SEM (cell line): ENCODE measurements around the gene PEAK3.

GRCh38 chr19:1823613-1824626 lies 11.8 kb upstream of the ATP8B3 start:
- PRO-cap, result no peak

- PRO-cap, result no peak
Measured at GRCh38 chr19:1826865-1827610, 15.0 kb upstream of the ATP8B3 start.

DNA sequence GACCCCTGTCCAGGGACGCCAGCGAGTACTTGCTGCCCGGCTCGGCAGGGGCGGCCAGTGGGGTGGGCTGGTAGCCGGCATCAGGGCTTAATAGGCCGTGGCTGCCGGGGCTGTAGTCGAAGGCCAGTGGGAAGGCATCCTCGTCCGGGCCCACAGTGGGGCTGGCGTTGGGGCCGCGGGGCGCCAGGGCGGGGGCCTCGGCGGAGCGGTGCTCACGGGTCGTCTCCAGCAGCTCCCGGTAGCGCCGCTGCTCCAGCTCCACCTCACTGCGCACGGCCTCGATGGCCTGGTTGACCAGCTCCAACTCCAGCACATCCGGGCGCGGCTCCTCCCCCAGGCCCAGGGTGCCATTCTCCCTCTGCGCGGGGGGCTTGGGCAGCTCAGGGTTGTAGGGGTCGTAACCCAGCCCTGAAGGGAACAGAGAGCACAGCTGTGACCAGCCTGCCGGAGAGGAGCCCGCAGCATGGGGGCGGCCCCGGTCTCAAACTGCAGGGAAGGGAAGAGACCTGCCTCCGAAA lies 16.2 kb upstream of the ATP8B3 start:
- PRO-cap, result no peak

DNA sequence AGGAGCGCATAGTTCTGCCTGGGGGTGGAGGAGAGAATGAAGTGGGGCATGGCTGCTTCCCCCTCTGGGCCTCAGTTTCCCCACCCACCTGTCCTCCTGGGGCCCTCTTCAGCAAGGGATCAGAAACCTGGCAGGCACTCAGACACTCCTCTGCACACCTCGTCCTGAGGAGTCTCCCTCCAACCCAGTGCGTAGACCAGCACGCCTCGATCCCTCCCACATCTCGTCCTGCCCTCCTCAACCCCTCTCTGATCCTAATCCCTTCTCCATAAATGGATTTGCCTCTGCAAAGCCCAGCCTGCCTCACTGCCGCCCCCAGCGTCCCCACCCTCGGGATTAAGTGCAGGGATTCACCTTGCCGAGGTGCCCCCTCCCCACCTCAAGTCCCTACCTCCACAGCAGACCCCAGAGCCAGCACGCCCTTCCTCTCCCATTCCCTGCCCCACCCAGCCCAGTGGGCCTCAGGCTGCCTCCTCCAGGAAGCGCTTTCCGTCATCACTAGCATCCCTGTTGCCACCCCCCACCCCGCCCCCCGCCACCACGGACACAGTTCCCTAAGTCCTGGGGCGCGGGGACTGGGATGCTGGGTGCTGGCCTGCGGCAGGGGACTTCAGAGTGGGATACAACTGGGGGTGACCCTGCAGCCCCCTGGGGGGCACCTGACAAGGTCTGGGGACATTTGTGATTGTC lies 4.1 kb downstream of the KLF16 start:
- PRO-cap, result no peak

DNA sequence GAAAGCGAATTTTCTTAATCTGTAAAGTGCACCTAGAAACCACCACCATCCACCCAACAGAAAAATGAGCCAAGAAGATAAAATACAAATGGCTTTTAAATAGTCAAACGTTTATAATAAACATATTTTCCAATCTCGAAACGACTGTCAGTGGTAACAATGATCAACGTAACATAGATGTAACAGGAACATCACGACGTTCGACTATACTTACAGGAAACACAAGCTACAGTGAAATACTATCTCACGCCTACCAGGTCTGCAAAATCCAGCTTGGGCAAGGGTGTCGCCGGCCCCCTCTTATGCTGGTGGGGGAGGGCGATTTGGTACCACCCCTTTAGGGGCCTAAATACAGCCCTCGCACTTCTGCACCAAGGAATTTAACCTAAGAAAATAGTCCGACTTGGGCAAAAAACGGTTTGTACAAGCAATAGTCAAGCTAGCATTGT lies 10.5 kb downstream of the ABHD17A start:
- PRO-cap, result no peak

GRCh38 chr19:1907734-1908513 lies 2.7 kb downstream of the ADAT3 start:
- PRO-cap, result no peak

- PRO-cap, result no peak
Measured at GRCh38 chr19:1978557-1979104, 36.9 kb downstream of the BTBD2 start.

DNA sequence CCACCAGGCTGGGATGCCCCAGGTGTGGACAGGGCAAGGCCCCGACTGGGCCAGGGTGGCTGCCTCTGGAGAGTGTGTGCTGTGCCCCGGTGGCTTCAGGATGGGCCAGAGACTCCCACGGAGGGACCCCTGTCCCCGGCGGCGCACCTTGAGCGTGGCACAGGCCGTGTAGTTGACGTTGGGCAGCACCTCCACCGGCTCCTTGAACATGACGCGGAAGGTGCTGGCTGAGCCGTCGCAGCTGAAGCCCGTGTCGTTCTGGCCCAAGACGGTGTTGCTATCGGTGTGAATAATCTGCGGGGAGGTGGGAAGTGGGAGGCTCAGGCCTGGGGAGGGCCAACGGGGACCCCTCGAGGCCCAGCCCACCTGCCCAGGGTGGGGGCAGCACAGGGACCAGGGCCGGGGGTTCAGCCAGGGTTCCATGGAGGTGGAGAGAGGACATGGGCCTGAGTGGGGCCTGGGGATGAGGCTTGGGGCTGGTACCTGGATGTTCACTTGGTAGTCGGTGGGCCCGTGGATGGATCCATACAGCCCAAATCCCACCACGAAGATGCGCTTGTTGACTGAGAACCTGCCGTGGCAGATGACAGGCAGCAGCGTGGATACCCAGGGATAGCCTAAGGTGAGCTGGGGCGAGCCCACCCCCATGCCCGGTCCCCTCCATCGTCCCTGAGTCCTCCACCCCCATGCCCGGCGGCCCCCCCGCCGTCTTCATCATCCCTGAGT lies 28.7 kb downstream of the BTBD2 start:
- PRO-cap, result no peak

GRCh38 chr19:2039148-2039417 lies 12.0 kb downstream of the MKNK2 start:
- PRO-cap, result no peak

- PRO-cap, result no peak
Measured at GRCh38 chr19:2043284-2043926, 7.6 kb downstream of the MKNK2 start.

- PRO-cap, result no peak
Measured at GRCh38 chr19:2048928-2049372, 2.1 kb downstream of the MKNK2 start.

DNA sequence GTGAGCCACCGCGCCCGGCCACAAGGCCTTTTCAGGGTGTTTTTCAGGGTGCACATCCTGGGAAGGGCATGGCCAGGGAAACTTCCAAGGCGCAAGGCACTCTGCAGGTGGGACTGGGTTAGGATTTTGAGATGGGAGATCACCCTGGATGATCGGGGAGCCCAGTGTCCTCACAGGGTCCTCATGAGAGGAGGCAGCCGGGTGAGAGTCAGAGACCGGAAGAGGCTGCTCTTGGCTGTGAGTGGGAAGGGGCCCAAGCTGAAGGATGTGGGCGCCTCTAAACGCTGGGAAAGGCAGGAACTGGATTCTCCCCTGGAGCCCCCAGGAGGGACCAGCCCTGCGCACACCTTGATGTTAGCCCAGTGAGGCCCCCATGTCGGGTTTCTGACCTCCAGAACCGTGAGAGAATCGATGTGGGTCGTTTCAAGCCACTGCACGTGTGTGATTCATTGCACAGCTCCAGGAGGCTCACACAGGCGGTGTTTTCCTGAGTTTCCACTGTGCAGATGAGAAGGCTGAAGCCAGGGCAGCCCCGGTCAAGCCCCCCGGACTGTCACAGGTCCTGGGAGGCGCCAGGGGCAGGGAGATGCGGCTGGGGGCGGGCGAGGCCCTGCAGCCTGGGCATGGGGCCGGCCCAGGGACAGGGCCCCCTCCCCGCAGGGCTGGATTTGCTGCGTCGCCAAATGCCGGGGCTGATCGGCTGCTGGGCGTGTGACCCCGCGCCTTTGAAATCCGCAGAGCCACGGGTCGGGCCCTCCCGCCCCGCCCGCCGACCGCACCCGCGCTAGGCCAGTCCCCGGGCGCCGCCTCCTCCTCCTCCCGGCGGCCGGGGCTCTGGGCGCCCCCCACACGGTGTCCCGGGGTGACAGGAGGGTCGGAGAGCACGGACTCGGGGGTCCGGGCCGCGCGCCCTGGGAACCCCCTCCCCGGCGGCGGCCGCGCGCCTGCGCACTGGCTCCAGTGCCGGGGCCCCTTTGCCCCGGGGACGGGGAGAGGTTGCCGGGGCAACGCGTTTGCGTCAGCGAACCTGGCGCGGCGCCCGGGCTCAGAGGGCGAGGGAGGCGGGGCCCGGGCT lies 9.8 kb upstream of the MKNK2 start:
- PRO-cap, result bidirectional peak, plus-strand start at position 482 of the sequence, minus-strand start at position 401 of the sequence; bidirectional peak, plus-strand start outside the sequence, minus-strand start at position 953 of the sequence

GRCh38 chr19:2100865-2102016 lies 4.5 kb downstream of the IZUMO4 start:
- PRO-cap, result no peak

- PRO-cap, result no peak
Measured at GRCh38 chr19:2123681-2124256, 27.1 kb downstream of the IZUMO4 start.

- PRO-cap, result no peak
Measured at GRCh38 chr19:2170138-2170733, 6.5 kb downstream of the DOT1L start.

GRCh38 chr19:2231444-2232173 lies 4.5 kb downstream of the PLEKHJ1 start:
- PRO-cap, result no peak

DNA sequence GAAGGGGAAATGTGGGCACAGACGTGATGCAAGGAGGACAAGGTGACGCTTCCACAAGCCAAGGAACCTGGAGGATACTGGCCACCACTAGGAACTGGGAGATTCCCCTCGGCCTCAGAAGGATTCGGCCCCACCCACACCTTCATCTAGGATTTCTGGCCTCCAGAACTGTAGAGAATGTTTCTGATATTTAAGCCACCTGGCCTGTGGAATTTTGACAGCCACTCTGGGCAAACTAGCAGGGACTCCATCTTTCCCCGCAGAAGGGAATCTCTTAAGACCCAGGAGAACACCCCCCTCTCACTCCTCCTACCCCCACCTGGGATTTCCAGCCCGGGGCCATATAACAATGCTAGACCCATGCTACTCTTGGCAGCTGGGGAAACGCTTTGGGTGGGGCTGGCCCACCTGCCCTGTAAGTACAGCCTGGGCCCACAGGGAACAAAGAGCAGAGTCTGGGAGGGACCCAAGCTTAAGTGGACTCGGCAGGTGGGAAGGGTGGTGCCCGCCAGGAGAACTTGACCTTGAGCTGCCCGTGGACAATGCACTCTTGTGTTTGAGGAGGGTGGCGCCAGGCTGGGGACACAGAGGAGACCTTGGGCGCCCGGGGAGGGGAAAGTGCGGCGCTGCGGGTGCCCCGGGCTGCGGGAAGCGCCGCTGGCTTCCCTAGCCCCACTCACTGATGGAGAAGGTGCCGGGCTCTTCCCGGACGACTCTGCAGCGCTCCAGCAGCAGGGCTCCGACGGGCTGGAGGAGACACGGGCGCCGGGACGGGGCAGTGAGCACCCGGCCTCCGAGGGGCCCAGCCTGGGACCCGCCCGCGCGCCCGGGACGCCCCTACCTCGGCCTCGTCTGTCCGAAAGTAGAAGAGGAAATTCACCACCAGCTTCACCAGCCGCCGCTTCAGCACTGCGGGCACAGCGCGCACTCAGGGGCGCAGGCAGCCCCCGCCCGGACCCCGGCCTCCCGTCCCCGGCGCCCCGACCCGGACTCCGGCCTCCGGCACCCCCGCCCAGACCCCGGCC lies 735 bp downstream of the PLEKHJ1 start:
- PRO-cap, result no peak

GRCh38 chr19:2243759-2244140 lies 5.4 kb upstream of the AMH start:
- PRO-cap, result no peak

DNA sequence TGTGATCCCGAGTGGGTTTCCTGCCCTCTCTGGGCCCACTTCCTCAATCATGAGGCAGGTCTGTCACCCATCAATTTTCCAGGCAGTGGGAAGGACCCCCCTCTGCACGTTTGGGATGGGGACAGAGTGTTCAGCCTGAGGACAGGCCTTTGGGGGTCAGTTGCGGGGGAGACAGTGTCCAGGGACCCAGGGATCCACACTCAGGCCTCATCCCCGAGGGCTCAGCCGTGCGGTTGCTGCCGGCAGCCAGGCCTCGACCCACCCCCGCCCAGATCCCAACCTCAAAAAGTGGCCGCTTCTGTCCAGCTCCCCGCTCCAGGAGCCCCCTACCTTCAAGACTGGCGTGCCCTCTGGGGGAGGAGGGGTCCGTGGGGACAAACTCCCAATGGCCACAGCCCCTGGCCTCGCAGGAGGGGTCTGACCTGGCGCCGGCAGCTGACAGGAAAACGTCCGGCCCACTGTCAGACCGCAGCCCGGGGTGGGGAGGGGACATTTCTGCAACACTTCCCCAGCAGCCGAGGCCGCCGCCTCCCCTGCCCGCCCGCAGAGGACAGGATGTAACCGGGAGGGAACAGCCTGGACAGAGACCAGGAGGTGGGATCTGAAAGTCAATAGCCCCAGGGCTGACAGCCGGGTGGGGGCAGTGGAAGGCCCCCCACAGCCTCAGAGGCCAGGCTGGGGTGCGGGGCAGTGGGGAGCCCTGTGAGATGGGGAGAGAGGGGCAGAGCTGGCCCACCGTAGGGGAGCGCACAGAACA lies at the start of gene PEAK3:
Gene PEAK3 (minus strand): TSS at position 419 of the 757 bp plus-strand sequence.
- PRO-cap, result no peak

DNA sequence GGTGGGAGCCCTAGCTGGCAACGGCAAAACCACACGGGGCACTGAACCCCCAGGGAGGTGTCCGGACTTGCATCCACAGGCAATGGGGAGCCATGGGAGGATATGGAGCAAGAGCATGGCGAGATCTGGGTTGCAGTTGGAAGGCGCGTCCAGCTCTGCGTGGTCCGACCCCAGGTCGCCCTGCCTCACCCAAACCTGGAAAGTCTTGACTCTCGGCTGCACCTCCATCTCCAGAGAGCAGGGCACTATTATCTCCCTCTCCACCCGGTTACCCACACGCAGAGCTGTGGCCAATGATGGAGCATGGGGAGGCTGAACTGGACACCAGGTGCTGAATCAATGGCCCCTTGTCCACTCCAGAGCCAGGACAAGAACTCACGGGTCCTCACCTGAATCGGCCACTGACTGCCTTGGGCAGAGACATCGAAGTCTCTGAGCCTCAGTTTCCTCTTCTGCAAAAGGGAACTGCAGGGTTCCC lies 4.4 kb downstream of the LINGO3 start:
- PRO-cap, result no peak